HGPS cell (cell line): ENCODE results near the gene KIN.

- RRBS: no CpG with 5 or more reads among the region's 8 CpGs
These were observed 54.4 kb upstream of the PFKFB3 start for GRCh38 chr10:6148320-6148766.

DNA sequence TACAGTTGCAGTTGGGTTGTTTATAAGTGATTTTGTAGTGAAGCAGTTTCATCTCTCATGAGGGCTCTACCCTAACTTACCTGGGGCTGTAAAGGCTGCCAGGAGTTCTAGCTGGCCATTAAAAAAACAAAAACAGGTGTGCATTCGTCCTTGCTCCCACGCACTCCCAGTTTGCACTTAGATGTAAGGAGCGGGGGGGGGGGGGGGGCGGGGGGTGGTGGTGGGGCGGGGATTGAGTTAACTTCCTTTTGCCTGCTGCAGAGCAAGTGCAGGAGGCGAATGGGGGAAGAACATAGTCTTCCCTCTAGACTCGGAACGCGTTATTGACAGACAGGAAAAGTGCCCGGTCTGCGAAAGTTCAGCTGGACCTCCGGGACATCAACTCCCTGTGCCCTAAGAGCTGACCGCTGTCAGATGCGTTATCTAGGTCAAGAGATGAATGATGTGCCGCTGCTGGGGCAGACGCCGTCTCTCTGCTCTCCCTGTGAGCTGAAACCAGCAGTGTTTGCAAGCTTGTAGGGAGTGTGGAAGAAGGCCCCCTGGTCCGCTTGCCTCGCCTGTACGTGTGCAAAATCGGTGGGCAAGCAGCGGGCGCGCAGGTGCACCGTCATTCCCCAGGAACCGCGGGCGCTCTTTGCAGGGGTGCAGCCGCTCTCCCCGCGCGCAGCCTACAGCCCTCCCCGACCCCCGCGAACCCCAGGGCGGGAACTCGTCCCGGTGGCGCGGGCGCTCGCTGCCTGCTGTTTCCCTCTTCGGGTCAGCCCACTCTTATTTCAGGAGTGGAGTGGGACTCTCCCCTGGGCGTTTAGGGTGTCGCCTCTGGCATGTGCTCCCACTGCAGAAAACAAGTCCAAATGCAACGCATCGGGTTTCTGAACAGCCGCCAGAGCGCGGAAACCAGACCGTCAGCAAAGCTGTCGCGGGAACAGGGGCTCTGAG, 2.0 kb upstream of the PFKFB3 start:
- RRBS: no CpG with 5 or more reads among the region's 53 CpGs

DNA sequence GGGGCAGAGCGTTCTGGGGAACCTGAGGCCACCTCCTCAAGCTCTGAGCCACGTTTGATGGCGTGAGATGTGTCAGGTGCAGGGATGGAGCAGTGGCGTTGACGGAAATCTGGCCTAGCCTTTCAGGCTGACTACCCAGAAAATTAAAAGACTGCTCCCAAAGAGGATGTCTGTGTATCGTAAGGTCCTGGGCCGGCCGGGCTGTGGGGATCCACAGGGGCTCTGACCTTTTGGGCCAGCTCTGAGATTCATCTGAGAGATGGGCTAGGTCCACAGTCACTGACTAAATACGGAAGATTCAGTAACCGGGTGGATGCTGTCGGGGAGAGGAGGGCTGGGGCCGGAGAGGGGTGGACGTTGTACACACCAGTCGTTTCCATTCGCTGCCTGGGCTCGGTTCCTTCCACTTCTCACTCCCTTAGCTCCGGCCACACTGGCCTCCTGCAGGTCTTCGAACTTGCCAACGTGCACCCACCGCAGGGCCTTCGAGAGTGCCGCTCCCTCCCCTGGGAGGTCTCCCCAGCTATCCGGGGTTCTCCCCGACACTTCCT, 33.9 kb downstream of the PFKFB3 start:
- RRBS: 79% methylated on average over 9 of the region's 24 CpGs

GRCh38 chr10:6273212-6273885, 70.6 kb downstream of the PFKFB3 start:
- RRBS: no CpG with 5 or more reads among the region's 16 CpGs

- RRBS: 88% methylated on average over 3 of the region's 8 CpGs
These were observed 152.0 kb downstream of the PRKCQ start for GRCh38 chr10:6428042-6428423.

DNA sequence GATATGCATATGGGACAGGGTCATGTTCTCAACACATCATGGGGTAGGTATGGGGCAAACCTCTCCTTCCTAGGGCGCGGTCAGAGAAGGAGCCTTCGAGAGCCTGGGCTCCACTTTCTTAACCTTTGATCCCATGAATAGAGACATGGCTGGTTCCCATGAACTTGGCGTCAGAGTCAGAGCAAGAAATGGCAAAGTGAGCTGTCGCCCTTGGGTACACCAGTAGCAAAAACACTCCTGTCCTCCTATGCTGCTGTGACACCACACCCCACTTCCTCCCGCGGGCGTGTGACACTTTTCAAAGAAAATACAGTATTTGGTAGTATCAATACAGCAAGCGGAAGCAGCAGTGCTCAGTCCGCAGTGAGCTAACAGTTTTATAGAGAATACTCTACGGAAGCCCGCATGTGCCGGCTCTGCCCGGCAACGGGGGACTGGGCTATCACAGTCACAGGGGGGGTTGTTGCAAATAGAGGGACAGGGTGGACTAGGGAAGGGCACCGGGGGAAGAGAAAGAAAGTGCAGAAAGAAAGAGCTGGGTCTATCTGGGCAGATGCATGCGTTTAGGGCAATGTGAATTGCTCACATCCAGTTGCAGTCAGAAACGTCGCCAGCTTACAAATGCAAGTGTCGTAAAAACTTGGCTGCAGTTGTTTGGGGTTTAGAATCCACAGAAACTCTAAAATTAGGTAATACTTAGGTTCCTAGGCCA, 49.8 kb downstream of the PRKCQ start:
- RRBS: 67% methylated on average over 3 of the region's 20 CpGs

DNA sequence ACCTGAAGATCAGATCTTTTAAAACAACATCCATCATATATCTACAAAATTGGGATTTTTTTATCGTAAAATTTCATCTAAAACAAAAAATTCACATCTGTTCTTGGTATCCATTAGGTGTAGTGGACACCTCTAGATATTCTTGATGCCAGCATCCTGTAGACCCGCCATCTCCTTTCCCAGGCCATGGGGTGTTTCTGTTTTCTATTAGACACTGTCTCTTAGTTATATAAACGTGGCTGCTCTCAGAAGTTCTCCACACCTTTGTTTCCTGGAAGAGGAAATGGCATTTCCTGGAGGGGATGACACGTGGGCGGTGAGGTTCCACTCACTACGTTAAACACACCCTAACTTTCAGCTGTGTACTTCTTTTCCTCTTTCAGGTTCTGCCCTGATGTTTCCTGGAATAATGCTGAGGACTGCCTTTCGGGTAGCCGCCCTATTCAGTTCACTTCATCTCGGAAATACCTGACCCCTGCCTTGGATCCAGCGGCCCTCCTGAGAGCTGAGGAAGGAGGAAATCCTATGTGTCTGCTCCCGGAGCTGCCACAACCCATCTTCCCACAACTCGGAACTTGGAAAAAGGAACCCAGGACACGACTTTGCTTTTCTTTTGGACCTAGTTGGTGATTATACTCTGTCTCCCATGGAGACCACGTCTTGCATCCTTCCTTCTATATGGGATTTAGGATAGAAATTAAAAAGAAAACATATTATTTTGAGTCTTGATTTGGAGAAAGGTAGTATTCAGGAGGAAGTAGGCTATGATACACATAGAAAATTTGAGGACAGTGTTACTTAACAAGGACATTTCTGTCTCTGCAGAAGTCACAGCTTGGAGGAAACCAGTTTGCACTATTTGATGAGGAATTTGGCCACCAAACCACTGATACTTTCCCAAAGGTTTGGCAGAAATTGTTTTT, 3.5 kb upstream of the PRKCQ start:
- RRBS: no CpG with 5 or more reads among the region's 14 CpGs

DNA sequence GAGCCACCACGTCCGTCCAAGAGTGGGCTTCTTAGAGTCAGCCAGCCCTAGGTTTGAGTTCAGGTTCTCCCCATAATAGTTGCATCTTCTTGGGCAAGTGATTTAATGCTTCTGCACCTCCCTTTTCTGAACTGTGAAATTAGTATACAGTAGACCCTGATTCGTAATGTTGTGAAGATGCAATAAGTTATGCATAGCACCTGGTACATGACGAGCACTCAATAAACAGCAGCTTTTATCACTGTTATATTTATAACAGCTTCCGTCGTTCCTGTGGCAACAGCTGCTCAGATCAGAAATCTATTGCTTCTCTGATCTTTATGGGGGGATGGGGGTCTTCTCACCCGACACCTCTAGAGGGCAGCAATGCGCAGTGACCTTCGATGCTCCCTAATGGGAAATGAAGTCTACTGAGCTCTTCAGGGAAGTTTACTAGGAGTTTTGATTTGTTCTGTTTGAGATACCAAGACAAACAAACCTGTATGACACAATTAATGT, 289.7 kb downstream of the SFMBT2 start:
- RRBS: no CpG with 5 or more reads among the region's 9 CpGs

DNA sequence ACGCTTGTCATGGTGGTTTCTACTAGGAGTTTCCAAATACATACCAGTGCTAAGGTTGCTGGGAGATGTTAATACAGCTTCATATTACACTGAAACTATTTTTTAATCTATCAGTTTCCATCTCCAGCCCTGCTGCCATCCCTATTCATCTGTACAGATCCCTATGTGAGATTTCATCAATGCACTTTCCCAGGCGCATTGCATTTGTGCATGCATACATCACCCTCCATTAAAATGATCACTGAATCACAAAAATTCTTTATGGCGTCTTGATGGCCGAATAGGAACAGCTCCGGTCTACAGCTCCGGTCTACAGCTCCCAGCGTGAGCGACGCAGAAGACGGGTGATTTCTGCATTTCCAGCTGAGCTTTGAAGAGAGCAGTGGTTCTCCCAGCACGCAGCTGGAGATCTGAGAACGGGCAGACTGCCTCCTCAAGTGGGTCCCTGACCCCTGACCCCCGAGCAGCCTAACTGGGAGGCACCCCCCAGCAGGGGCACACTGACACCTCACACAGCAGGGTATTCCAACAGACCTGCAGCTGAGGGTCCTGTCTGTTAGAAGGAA, 273.6 kb downstream of the SFMBT2 start:
- RRBS: no CpG with 5 or more reads among the region's 13 CpGs

DNA sequence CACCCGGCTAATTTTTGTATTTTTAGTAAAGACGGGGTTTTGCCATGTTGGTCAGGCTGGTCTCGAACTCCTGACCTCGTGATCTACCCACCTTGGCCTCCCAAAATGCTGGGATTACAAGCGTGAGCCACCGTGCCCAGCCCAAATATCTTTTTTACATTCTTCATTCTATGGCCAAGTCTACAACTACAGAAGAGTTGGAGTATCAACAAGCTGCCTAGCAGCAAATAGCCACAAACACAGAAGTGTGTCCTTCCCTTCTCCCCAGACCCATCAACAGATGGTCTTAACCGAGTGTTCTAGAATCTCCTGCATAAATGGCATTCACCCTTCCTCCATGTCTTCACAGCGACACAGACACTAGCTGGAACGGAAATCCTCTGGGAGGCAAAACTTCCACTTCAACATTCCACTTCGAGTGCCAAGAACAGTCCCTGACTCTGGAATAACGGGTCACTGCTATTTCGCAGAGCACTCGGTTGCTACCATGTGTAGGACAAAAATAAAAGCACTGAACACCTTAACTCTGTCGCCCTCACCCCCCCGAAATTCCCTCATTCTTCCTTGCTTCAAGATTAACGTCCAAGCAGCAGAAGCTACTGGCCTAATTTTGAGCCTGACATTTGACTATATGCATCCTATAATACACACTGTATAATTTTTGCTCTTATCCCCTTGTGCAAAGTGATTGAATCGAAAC, 65.2 kb downstream of the SFMBT2 start:
- RRBS: no CpG with 5 or more reads among the region's 17 CpGs

- RRBS: no CpG with 5 or more reads among the region's 8 CpGs
These were observed 9.2 kb downstream of the SFMBT2 start for GRCh38 chr10:7401671-7402095.

- RRBS: no CpG with 5 or more reads among the region's 22 CpGs
These were observed 694 bp downstream of the SFMBT2 start for GRCh38 chr10:7410193-7410486.

GRCh38 chr10:7412253-7412891, 1.5 kb upstream of the SFMBT2 start:
- RRBS: 7% methylated on average over 16 of the region's 49 CpGs

GRCh38 chr10:7475499-7475881, 64.7 kb upstream of the SFMBT2 start:
- RRBS: no CpG with 5 or more reads among the region's 12 CpGs

DNA sequence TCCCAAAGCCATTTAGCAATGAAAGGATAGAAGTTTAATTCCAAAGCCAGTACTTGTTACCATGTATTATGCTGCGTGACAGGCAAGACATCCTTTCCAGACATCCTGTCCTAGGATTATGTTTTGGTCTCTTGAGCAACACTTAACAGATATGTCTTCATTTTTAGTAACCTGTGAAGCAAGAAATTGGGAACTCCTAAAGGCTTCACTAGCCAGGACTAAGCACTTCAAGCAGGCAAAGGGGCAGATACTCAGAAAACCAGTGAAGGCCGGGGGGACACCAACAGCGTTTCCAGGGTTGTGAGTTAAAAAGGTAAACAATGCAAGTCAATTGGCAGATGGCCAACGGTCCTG, 77.5 kb upstream of the SFMBT2 start:
- RRBS: no CpG with 5 or more reads among the region's 4 CpGs

- RRBS: no CpG with 5 or more reads among the region's 5 CpGs
These were observed 9.1 kb downstream of the KIN start for GRCh38 chr10:7778727-7779130.

DNA sequence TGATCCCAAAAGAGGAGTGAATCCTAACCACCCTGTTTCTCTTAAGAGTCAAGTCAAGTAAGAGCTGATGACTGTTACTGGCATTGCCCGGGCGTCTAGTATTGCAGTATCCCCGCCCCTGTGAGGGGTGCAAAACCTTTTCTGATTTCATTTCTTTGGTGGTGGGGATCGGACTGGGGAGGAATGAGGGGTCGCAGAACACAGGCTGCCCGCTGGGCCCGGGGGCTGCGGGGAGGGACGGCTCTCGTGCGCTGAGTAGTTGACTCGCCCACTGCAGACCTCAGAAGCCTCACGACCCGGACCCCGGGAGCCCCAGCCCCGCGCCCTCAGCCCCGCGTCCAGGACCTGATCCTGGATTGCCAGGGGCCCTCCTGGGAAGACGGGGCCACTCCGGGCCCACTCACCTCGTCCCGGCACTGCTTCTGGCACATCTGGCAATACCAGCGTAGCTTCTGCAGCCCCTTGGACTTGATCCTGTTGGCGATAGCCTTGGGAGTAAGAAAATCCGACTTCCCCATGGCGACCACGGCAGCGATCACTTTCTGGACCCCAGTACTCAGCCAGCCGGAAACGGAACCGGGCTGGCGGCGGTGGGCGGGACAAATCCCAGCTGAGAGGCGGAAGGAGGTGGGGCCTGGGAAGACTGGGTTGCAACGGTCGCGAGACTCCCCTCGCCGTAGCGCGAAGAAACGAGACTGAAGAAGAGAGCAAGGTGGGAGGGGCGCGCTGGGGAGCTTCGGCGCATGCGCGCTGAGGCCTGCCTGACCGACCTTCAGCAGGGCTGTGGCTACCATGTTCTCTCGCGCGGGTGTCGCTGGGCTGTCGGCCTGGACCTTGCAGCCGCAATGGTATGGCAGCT, at the start of gene KIN:
TSS of gene KIN (minus strand) at position 578 of the 859 bp plus-strand sequence.
- RRBS: 1% methylated on average over 15 of the region's 57 CpGs

- RRBS: no CpG with 5 or more reads among the region's 6 CpGs
These were observed 7.7 kb downstream of the ATP5F1C start for GRCh38 chr10:7795508-7796265.

DNA sequence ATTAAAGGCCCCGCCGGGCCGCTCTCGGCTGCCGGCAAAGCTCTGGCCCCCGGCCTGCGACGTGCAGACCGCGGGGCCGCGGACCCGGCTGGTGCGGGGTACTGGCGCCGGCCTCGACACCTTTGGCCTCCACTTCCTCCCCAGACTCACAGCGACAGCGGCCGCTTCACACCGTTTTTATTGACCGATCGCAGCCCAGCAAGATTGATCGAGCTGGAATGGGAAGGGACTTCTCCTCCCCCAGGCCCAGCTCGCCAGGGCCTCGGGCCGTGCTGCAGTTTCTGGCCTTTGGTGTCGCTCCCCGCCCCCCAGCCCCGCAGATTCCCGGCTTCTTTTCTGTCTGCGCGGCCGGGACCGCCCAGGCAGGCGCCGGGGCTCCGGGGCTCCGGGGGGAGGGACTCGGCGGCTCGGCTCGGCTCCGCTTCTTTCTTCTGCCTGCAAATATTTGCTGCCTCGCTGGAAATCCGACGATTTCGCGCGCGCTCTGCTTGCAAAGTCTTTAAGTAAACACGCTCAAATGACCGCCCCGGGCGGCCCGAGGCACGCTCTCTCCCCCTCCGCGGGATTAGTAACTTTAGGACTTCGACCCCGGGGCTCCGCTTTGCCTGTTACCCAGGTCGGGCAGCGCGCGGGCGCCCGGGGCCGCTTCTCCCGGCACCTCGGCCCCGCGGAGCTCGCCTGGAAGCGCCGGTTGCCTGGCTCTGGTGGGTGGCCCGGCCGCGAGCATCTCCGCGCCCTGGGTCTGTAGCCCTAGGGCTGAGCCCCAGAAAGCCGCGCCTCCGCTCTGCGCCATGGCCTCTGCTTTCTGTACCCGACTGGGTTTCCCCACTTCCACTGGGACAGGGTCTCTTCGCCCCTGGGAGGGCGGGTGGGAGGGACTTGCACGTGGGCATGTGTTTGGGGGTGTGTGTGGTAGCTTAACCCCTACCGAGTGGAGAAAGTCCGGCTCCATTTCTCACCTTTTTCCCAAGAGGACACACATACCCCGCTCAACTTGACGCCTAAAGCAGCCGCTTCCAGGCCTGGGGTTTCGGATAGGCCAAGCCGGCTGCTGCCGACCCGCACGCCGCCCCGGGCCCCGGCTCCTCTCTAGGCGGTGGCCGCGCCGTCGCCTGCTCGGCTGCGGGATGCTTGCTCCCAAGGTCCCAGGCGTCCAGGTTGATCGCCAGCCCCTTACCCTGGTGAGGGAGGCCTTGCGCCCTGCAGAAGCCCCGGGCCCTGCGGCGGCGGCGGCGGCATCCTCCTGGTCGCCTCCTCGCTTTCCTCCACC, 3.8 kb upstream of the GATA3 start:
- RRBS: 6% methylated on average over 37 of the region's 120 CpGs

DNA sequence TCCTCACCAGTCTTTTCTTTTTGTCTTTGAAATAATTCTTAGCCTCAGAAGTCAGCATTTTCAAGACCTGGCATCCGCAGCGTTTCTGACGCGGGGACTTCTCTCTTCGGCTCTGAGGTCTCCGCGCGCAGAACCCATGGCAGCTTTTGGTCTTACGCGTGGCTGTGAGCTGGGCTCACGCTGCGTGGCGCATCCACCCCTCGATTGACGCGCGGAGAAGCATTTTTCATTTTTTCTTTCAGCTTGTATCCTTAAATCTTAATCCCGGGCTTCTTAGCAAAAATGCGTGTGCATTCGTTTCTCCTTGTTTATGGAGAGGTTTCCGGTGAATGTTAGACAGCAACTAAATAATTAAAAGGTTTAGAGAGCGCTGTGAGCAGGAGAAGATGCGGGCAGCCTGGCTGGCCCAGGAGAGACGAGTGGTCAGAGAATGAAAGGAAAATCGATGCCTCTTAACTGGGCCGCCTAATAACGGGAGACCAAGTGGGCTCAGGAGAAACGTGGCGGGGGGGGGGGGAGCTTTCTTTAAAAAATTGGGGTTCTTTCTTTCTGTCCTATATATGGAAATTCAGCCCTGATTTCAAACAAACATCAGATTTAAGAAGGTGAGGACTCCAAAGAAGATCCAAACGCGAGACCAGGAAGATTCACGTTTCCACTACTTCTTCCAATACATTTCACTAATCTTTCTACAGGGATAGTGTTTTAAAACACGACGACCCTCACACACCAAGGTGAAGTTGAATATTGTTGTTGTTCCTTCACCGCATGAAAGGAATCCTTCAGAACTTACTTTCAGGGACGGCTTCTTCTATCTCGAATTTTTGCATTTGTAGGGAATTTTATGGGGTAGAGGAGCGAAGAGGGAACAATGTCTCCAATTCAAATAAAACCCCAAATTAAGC, 1.8 kb upstream of the GATA3 start:
- RRBS: no CpG with 5 or more reads among the region's 38 CpGs